CD14-positive monocyte (primary cell): ENCODE data around the gene TRABD2B.

GRCh38 chr1:47443977-47444634 lies 6.3 kb downstream of the FOXD2 start:
- CAGE, long polyA plus RNA, result no peak

DNA sequence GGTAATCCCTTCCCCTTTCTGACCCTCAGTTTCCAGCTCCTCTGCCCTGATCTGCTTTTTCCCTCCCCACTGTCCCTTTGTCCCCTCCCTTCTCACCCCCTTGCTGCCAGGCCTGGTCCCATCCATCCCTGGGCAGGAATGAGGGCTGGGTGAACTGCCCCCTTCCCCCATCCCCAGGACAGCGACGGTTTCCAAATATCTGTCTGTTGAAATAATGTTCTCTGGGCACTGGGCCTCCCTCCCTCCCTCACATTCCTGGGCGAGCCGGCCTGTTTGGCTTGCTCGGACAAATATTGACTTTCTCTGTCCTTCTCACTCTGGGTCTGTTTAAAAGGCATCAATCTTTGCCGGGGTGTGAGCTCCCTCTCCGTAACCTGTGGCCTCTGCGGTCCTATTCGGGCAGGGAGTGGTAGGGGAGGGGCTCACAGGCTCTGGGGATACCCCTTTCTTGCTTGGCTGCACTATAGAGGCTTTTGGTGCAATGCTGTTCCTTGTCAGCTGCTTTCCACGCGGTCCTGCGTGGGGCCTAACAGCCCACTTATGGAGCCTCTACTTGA lies 40.2 kb downstream of the FOXD2 start:
- CAGE, long polyA plus RNA, result no peak

- CAGE, long polyA plus RNA, result no peak
These were observed 16.3 kb downstream of the TRABD2B start for GRCh38 chr1:47980720-47981471.

GRCh38 chr1:47997030-47998129 lies at the start of gene TRABD2B:
Gene TRABD2B, minus strand, starts transcription at chr1:47997385.
- CAGE, long polyA plus RNA, result no peak

DNA sequence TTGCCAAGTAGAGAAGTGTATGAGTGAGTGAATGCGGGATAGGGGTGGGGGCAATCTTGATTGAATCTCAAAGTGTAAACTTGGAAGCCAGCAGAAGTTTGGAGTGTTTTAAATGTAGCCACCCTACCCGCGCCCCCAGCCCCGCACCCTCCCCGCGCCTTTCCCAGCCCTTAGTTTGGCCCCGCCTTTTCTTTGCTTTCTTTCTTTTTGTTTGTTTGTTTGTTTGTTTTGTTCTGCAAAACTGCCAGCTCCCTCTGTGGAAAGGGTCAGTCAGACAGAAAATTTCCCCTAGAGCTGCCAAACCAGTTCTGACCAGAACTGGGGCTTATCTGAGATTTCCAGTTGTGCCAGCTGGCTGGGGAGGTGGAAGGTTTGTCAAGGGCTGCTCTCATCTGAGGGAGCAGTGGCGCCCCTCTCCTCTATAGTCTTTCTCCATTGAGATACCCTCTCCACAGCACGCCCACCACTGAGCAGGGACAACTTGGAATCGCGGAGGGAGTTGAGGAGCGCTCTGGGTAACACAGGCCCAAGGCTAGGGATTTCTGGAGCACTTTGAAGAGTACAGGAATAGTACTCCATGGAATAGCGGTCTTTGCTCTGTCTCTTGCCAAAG lies 708 bp upstream of the BEND5 start:
- CAGE, long polyA plus RNA, result no peak

DNA sequence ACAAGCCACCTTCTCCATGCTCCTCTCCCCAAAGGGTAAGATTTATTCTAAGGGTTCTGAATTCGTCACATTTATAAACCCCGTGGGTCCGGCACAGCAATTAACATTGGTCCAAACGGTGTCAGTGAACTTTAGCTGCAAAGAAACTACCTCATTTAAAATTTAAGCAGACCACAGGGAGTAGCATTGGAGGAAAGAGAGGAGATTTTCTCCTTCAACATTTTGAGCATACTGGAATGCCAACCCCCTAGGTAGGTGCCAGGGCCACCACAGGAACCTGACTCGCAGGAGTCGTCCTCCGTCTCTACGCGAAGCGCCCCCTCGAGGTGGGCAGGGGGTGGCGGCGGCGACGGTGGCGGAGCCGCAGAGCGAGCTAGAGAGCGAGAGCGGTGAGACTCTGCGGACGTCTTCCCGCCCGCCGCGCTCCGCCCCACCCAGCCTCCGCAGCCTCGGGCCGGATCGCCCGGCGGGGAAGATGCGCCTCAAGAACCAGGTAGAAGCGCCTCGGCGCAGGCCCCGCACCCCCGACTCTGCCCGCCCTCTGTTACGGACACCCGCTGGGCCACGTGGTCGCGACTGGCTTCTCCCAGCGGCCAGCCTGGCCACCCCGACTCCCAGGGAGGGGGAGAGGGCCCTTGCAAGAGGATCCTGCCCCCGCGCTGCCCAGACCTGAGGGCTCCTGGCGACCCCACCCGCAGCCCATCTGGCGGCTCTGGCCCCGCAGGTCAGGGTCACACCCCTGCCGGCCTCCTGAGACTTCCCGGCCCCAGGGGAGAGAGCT lies 24.1 kb upstream of the AGBL4 start:
- CAGE, long polyA plus RNA, result no peak

GRCh38 chr1:50097445-50097817 lies 11.3 kb upstream of the ELAVL4 start:
- CAGE, long polyA plus RNA, result no peak

- CAGE, long polyA plus RNA, result no peak
These were observed 90.4 kb downstream of the DMRTA2 start for GRCh38 chr1:50332752-50333397.

GRCh38 chr1:50527501-50528220 lies 104.4 kb upstream of the DMRTA2 start:
- CAGE, long polyA plus RNA, result no peak

GRCh38 chr1:50909313-50910319 lies 50.5 kb downstream of the FAF1 start:
- CAGE, long polyA plus RNA, result no peak

GRCh38 chr1:50927643-50928548 lies 32.2 kb downstream of the FAF1 start:
- CAGE, long polyA plus RNA, result no peak

DNA sequence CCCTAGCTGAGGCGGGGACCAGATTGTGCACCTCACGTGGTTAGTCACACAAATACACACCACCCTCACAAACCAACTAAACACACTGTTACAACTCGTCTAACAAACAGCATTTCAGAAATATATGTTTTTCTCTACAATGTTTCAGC lies 299 bp upstream of the FAF1 start:
- CAGE, long polyA plus RNA, result no peak

DNA sequence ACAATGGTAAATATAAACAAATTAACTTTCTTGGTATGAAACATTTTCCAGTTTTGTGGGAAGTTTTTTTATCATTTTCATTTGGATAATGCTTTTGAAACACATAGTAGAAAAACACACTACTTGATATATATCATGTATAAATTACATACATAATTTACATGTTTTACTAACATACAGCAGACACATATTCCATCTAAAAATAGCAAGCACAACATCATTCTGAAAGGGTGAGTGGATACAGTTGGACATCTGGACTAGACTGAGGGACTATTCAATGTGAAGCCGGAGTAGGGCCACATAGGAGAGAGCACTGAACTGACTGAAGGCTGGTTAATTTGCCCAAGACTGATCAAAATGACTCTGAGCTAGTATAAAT lies 11.7 kb downstream of the CDKN2C start:
- CAGE, long polyA plus RNA, result no peak

DNA sequence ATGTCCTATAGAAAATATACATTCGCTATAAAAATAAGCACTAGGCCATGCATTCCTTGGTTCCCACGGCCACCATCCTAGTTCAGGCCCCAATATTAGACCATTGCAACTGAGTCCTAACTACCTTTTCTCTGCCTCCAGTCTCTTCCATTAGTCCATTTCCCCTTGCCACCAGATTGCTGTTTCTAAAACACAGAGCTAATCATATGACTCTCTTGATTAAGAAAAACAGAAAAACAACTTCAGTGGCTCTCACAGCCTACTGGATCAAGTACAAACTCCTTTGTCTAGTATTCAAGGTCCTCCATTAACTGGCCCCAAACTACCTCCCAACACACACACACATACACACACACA lies 20.4 kb upstream of the RNF11 start:
- CAGE, long polyA plus RNA, result no peak

DNA sequence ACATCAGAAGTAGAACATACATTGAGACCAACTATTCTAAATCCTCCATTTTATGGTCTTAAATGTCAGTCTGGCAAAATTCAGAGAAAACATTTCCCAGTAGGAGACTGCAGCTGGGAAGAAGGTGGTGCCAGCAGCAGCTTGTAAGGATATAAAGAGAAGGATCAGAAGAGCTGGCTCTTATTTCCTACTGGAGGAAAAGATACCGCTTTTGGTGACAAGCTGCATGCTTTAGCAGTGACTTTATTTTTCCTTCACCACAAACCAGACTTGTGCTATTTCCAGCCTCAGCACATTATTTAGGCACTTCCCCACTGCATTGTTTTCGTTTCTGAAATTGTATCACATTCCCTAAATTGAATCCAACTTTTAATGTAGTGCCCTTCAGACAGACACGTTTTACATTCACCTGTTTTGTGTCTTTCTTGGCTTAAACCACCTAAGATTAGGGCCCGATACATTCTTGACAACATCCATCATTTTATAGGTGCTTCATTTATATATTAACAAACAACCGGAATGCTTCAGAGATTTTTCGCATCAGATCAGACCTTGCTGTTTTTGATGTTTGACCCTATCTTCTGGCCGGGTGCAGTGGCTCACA lies 28.5 kb downstream of the RNF11 start:
- CAGE, long polyA plus RNA, result no peak

GRCh38 chr1:51284527-51284845 lies 45.9 kb downstream of the TTC39A start:
- CAGE, long polyA plus RNA, result no peak

- CAGE, long polyA plus RNA, result no peak
These were observed 28.0 kb downstream of the TTC39A start for GRCh38 chr1:51302403-51302761.

DNA sequence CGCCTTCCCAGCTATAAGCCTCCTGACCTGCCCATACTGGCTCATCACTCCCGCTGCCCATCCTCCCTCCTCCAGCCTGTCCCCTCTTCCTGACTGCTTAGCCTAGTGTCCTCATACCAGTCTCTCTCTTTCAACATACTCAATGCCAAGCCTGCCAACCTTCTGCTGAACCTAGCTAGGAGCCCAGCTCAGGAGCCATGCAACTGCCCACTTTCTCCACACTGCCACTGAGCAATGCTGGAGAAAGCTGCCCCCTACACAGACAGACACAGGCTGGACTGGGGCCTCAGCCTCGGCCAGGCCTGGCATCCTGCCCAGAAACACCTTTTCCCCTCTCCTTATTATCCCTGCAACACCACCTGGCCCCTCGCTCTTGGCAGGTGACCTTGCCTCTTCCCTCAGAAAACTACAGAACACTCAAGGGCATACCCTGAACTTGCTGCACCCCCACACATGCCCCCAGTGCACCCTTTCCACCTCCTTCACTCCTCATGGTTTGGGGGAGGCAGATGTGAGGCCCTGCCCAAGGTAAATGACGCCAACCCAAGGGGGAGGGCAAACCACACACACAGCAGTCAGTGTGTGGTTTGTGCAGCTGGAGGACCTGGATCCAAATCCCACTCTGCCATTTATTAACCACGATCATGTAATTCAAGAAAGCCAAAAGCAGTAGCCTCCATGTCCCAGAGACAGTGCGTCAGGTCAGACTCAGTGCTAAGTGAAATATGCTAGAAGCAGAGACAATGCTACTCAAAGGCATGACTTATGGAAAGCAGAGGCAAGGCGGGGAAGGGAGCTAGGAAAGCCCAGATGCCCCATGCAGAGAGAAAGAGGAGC lies 13.8 kb downstream of the TTC39A start:
- CAGE, long polyA plus RNA, result no peak

DNA sequence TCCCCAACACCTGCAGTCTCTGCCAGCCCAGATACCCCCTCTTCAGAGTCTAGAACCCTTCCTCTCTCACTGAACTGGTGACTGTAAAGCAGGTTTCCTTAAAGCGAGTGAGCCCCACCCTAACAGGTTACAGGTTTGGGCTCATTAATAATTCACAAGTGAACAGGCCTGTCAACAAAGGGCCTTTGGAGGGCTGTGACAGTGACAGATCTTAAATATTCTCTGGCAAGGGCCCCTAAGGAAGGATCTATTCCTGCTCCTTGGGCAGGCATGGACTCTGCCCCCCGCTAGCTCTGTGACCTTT lies 5.6 kb upstream of the TTC39A start:
- CAGE, long polyA plus RNA, result no peak

DNA sequence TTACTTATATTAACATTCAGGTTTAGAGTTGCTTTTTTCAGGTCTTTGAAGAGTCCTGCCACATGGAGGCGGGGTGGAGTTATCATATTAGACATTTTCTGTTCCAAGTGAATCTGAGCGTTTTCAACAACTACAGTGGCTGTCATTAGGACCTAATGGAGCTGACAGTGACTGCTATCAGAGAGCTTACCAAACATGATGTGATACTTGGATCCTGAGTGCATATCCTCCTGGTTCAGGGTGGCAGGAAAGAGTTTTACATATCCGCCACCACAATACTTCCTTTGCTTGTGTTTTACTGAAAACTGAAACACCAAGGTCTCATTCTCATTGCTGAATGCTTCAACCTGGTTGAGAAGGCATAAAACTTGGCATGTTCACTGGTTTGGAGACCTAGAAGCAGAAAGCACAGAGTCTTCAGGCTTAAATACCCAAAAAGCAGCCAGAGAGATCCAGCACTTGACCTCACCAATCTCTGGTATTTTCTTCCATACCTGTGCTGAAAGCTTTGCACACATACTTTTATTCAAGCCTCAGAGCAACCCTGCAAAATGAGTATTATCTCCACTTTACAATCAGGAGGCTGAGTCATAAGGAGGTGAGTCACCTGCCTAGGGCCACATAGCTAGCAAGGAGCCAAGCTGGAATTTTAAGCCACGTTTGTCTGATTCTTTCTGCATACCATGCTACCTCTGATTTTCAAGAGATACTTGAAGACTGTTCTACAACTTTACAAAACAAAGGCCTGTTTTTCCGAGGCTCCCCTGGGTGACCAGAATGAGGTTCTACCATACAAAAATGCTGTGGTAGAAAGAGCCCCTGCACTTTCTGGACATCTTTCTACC lies 47.3 kb upstream of the OSBPL9 start:
- CAGE, long polyA plus RNA, result no peak